Cardiac fibroblast (primary cell): ENCODE data around the gene C12orf42.

DNA sequence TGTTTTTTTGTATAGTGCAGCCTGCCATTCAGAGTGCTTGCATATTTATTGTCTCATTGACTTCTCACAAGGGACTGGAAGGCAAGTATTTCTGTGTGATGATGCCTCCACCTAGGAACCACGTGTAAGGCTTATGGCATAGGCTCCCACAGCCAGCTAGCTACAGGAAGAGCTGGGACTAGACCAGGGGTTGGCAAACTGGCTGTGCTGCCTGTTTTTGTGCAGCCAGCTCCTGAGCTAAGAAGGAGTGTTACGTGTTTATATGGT is 970 bp downstream of the PARPBP start:
- RRBS = no CpG with 5 or more reads among the region's 2 CpGs

- RRBS = no CpG with 5 or more reads among the region's 4 CpGs
These were observed 1.1 kb downstream of the PAH start for GRCh38 chr12:102915791-102916404.

GRCh38 chr12:102950265-102951558 is 6.8 kb upstream of the ASCL1 start:
- RRBS = 3% methylated on average over 12 of the region's 57 CpGs

GRCh38 chr12:103114967-103115306 is 157.5 kb downstream of the ASCL1 start:
- RRBS = no CpG with 5 or more reads among the region's 3 CpGs

DNA sequence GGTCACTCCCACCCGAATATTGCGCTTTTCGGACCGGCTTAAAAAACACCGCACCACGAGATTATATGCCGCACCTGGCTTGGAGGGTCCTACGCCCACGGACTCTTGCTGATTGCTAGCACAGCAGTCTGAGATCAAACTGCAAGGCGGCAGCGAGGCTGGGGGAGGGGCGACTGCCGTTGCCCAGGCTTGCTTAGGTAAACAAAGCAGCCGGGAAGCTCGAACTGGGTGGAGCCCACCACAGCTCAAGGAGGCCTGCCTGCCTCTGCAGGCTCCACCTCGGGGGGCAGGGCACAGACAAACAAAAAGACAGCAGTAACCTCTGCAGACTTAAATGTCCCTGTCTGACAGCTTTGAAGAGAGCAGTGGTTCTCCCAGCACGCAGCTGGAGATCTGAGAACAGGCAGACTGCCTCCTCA is 61.1 kb downstream of the C12orf42 start:
- RRBS = no CpG with 5 or more reads among the region's 17 CpGs

DNA sequence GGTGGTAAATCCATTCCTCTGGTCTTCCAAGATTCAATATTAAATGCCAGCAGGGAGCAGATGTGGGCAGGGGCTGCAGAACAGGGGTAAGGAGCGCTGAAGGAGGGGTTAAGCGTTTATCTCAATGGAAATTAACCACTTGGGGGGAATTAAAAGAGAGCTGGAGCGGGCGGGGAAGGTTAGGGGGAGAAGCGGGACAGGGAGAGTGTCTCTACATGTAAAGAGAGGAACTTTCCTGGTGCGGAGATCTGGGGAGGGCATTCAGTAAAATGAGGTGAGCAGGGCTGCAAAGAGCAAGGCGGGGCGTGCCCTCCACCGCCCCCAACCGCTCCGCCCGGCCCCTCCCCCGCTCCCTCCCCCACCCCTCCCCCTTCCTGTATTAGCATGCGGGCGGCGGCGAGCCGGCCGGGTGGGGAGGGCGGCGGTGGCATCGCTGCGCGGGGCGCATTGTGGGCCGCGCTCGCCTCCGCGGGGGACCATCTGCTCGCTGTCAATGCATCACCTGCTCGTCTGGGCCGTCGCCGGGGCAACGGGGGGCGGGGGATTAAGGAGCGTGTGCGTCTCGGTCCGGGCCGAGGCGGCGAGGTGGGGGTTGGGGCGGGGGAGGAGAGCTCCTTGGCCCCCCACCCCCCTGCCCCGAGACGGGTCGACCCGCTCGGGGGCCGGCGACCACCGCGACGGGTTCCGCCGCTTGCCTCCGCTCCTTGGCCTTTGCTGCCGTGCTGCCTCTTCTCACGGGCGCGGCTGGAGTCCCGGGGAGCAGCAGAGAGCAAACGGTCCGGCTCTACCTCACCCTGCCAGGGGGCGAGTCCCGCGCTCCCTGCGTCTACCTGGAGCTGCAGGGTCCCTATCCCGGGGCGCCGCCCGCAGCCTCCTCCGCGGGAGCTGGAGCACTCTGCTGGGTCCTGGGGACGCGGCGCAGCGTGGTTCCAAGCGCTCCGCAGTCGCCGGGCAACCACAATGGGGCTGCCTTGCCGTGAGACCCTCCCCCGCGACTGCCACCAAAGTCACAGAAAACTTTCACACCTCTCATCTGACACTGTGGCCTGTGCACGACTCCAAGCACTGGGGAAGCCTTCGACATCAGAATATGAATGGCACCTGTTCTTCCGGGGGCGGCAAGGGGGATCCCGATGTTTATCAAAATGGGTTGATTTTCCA is at the start of gene C12orf42:
Gene C12orf42 (minus strand): TSS at position 897 of the 1,161 bp plus-strand sequence.
- RRBS = 2% methylated on average over 35 of the region's 91 CpGs

DNA sequence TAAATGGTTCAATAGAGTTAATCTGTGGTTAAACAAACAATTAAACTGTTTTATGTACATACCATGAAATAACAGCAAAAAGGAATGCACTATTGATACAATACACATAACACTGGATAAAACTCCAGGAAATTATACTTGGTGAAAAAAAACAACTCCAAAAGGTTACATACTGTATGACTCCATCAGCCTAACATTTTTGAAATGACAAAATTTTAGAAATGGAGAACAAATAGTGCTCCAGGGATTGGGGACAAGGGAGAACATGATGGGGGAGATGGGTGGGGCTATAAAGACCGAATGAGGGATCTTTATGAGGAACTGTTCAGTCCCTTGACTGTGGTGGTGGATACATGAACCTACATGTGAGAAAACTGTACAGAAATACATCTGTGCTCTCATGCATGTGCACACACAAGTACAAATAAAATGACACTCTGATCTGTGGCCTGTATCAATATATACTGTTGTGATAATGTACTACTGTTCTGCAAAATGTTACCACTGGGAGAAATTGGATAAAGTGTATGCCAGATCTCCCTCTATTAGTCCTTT is 2.3 kb downstream of the NT5DC3 start:
- RRBS = no CpG with 5 or more reads among the region's 1 CpG

DNA sequence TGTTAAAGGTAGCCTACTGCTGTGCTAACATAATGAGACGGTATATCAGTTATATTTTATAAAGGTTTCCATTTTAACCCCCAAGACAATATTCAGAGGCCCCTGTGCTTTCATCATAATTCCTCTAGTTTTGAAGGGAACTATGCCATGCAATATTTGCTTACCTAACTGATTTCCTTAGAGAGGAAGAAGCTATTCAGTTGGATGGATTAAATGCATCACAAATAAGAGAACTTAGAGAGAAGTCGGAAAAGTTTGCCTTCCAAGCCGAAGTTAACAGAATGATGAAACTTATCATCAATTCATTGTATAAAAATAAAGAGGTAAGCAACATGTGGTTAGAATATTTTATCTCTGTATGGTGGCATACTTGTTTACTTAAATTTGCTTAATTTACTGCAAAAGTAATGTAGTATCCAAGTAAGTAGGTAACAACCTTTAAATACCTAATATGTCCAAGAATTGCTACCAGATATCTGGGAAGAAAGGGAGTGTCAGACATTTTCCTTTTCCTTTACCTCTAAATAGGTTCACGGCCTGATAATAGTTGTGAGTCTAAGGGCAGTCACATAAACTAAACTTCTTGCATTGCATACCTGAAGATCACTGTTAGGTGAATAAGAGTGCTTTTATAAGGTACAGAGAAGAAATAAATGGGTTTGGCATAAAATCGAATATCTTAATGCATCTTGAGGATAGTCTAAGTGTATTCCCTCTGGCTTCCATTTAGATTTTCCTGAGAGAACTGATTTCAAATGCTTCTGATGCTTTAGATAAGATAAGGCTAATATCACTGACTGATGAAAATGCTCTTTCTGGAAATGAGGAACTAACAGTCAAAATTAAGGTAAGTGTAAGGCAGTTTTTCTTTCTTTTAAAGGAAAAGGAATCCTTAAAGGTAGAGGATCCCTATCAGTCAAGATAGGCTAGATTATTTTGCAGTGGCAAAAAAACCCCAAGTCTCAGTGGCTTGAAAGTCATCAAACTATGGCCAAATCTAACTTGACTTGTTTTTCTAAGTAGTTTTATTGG is 2.2 kb downstream of the HSP90B1 start:
- RRBS = no CpG with 5 or more reads among the region's 5 CpGs

GRCh38 chr12:103938098-103938643 is 8.0 kb downstream of the HSP90B1 start:
- RRBS = no CpG with 5 or more reads among the region's 2 CpGs

DNA sequence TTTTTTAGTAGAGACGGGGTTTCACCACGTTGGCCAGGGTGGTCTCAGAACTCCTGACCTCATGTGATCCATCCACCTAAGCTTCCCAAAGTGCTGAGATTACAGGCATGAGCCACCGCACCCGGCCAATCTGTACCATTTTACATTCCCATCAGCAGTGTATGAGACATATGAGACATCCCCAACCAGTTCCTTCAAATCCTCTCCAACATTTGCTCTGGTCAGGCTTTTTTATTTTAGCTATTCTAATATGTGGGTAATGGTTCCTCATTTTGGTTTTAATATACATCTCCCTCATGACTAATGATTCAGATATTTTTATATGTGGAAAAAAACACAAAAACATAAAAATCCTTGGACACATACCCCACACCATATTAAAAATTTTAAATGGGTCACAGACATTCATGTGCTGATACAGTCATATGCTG is 3.2 kb upstream of the UQCC6 start:
- RRBS = no CpG with 5 or more reads among the region's 4 CpGs

GRCh38 chr12:104055914-104056536 is 6.0 kb upstream of the GLT8D2 start:
- RRBS = no CpG with 5 or more reads among the region's 4 CpGs

DNA sequence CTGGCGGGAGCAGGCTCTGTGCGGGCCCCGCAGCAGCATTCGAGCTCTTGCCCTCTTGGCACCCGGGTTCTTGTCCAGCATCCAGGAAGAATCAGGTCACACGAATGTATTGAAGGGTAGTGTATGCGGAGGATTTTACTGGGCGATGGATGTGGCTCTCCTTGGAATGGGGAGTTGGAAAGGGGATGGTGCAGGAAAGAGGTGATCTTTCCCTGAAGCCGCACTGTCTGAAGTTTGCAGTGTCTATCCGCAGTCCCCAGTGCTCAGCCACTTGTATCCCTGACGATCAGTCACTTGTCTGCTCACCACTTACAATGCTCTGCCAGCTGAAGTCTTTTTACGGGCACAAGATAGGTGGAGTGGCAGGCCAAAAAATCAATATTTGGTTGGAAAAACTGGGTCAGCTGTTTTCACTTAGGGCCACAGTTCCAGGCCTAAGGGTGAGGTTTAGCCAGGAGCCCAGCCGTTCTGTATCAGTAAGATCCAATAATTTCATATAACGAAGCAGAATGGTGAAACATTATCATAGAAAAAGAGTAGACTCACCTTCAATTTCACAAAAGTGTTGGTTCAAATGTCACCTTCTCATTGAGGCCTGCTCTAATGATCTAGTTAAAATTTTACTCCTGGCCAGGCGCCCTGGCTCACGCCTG is 27.8 kb upstream of the TXNRD1 start:
- RRBS = no CpG with 5 or more reads among the region's 16 CpGs

DNA sequence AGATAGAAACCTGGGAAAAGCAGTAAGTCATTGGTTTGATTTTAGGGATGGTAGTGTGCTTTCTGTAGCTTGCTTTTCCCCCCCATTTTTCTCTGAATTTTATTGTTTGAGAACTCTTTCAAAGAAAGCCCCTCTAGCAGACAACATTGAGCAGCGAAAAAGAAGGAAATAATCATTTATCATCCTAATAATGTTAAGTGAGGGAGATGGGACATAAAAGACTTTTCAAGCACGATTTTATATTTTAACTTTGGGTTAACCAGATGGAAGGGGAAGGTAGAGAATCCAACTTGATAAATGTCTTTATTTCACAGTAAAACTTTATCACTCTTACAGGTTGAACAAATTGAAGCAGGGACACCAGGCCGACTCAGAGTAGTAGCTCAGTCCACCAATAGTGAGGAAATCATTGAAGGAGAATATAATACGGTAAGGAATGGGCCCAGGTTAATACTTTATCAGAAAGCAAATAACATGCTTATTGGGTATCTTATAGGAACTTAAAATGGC is 21.5 kb downstream of the EID3 start:
- RRBS = no CpG with 5 or more reads among the region's 4 CpGs

GRCh38 chr12:104329200-104329845 is 25.8 kb downstream of the EID3 start:
- RRBS = no CpG with 5 or more reads among the region's 7 CpGs

DNA sequence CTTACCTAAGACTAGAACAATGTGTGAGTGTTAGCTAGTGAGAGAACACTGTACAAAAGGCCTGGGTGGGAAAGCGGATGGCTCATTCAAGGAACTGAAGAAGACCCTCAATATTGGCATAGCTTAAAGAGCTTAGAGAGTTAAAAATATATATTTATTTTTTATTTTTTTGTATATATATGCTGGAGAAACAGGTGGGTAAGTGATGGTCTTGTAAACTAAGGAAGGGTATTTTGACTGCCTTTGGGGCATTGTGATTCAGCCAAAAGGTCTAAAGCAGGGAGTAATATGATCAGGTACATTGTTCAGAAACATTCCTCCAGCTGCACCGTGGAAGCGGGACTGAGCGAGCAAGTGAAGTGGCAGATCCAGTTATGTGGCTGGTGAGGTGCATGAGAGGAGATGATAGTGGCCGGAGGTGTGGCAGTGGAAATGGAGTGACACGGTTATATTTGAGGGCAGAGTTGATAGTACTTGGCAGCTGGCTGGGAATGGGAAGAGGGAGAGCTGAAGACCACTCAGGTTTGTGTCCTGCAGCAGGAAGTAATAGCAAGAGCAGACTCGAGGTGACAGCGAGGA is 39.1 kb downstream of the EID3 start:
- RRBS = no CpG with 5 or more reads among the region's 8 CpGs

DNA sequence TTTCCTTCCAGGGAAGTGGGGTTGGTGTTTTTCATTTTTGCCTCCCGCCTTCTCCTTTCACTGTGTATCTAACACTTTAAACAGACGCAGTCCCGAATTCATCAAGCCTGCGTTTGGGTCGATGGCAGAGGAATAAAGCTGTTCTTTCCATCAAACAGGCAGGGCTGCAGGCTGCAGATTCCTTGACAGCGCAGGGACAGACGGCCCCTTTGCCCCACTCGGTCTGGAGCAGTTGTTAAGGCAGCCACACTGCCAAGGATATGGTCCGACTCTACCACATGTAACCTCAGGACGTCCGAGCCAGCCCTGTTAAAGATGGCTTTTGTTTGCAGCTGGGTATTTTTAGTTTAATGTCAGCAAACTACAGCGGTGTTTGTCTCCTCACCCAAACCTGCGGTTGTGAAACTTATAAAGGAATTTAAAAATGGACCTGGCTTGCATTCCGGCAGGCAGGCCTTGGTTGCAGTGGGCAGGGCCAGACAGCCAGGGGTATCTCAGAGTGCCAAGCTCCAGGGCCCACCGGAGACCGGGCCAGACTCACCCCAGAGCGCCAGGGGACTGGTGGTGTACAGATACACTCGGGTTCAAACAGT is 2.1 kb downstream of the CHST11 start:
- RRBS = 33% methylated on average over 4 of the region's 18 CpGs

- RRBS = no CpG with 5 or more reads among the region's 9 CpGs
These were observed 24.3 kb downstream of the CHST11 start for GRCh38 chr12:104481097-104481464.

- RRBS = no CpG with 5 or more reads among the region's 4 CpGs
These were observed 235.3 kb downstream of the SLC41A2 start for GRCh38 chr12:104722904-104723132.

DNA sequence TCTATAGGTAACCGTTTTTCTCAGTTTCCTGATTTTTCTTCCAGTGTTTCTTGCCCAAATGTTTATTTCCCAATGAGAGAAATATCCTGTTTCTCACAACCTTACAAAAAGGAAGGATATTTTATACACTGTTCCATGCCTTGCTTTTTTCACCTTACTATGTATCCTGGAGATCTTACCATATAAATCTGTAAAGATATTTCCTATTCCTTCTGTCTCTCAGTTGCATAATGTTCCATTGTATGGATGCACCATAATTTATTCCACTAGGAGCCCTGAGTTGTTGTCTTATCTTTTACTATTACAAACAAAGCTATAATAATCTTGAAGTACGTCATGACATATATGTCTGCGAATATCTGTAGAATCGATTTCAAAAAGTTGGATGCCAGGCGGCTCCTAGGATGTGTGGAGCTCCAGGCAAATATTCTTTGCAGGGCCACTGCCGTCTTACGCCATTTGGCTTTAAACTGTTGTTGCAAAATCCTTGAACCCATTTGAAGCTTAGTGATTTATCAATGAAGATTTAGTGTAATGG is 163.2 kb downstream of the SLC41A2 start:
- RRBS = no CpG with 5 or more reads among the region's 7 CpGs